ENCODE results near the genes PGAP3 and ERBB2.

GRCh38 chr17:38743530-38744197, 4.5 kb downstream of the PCGF2 start:
- PRO-cap, result no peak

DNA sequence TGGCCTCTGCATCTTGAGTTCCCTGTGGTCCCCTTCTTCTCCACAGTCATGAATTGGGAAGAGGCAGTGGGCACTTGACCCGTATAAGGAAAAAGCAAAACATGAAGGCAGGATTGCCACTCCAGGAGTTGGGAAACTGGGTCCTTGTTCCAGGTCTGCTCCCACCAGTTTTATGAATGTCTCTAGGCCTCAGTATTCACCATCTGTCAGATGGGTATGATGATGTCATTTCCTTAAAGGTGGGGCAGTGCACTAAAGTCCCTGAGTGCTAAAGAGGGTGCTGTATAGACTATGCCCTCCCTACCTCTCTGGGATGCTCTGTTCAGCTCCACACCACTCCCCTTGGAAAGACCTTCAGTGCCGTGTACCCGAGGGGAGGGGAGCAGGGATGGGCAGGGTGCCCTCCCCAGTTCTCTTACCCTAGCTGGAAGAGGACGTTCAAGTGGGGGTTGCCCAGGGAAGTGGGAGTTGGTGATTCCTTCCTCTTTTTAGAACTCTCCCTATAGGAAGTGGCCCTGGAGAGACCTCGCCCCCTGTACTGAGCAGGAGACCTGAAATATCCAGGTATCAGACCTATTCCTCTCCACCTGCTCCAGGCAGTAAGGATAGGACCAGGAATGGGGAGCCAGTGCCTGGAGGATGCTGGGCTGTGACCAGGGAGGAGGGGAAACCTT, 2.2 kb downstream of the LASP1 start:
- PRO-cap, result no peak

GRCh38 chr17:39057697-39058145, 90.5 kb upstream of the FBXO47 start:
- PRO-cap, result no peak

DNA sequence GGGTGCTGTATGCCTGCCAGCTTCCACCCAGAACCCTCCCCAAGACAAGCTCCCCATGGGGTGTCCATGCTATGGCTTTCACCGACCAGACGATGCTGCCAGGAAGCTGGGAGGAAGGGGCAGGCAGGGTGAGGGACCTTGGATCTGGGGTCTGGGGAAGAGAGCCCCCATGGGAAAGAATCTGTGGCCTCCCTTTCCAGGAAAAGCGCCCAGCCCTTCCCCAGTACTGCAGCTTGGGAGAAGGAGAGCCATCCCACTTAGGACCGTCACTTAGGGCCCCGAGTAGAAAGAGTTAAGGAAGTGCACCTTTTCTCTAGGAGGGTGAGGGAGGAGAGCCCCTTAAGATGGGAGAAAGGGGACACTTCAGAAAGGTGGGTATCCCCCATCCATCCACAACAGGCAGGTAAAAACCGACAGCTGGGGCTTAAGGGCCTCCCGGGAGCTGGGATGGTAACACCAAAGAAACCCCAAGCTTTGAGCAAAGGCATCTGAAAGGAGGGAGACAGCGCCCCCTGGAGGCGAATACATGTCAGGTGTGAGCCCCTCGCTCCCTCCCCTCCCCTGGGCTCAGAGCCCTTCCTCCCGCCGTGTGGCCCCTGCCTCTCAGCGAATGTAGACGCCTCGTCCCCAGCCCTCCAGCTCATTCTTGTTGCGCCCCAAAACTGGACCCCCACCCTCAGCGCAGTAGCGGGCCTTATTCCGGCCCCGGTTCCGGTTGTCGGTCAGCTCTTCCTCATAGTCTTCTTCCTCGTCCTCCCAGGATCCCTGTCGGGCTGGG, 8.8 kb upstream of the ARL5C start:
- PRO-cap, result no peak

DNA sequence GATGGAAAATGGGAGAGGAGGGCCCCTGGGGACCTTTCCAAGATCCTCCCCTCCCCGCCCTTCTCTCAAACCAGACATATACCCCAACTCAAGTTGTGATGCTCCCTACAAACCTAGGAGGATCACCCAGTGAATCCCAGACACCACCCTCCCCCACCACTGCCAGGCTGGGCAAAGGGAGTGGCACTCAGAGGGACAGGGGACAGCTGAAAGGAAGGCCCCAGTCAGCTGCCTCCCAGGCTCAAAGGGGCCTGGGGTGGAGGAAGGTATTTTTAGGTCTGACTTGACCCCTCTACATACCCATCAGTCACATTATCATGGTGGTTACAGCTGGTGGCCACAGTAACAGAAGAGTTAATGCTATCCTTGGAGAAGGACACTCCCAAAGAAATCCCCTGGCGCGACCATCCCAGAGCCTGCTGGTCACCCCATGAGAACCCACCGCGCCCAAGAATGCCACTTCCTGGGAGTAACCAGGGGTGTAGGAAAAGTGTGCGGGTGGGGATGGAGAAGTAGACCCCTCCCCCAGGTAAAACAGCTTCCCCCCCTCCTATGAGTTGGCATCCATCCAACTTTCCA, 1.2 kb downstream of the CACNB1 start:
- PRO-cap, result no peak

DNA sequence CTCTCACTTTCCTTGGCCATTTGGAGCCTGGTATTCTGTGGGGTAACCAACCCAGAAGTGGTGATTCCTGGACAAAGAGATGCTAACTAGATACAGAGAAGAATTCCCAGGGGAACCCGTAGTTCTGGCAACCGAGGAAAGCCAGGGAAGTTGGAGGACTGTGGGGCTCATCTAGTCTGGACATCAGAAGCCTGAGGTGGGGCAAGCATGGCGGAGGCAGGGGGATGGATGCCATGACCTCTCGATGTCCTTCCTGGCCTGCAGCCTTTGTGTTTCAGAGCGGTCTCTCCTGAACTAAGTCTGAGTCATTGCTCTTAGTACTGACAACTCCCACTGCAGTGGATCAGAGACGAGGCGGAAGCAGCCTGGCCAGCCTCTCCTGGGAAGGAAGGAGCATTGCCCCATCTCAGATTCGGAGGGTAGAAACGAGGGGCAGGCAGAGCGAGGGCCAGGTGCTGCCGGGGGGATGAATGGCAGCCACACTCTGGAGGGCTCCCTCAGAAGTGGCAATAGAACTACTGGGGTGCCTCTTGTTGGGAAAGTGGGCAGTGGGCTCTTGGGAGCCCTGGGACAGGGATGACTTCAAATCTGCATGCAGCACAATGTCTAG, 3.5 kb upstream of the STAC2 start:
- PRO-cap, result no peak

GRCh38 chr17:39404097-39404944, 2.9 kb upstream of the FBXL20 start:
- PRO-cap, result no peak

GRCh38 chr17:39535164-39536176, 72.2 kb downstream of the NEUROD2 start:
- PRO-cap, result no peak

GRCh38 chr17:39631273-39631791, 4.6 kb downstream of the PPP1R1B start:
- PRO-cap, result no peak

DNA sequence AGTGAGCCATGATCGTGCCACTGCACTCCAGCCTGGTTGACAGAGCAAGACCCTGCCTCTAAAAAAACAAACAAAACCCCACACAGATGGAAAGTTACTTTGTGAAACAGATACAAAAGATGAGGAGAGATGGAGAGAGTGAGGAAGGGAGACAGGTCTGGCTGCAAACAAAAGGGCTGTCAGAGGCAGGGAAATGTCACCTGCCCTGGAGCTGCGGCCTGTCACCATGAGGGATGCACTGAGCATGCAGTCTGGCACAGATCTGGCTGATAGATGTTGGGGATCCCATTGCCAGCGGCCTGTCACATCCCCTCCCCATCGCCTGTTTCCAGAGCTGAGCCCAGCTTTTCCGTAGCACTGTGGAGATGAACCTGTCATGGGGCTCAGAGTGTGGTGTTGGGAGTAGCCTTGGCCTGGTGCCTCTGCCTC, 13.8 kb downstream of the STARD3 start:
- PRO-cap, result no peak

DNA sequence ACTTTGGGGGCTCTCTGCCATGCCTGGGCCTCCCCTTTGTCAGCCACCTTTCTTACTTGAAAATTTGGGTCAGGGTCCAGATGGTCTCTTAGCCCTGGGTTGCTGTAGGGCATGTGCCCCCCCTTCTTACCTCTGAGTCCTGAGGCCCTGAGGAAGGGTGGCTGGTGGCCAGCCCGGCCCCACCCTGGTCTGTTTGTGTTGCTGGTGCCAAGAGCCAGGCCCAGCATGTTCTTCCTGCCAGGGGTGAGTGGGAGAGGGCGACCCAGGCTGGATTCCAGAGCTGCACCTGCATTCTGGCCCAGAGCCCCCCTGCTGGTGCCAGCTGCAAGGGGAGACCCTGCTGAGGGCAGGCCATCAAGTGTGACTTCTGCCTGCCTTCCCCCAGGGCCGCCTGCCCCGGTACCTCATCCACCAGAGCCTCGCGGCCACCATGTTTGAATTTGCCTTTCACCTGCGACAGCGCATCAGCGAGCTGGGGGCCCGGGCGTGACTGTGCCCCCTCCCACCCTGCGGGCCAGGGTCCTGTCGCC, 2.7 kb upstream of the TCAP start:
- PRO-cap, result no peak

DNA sequence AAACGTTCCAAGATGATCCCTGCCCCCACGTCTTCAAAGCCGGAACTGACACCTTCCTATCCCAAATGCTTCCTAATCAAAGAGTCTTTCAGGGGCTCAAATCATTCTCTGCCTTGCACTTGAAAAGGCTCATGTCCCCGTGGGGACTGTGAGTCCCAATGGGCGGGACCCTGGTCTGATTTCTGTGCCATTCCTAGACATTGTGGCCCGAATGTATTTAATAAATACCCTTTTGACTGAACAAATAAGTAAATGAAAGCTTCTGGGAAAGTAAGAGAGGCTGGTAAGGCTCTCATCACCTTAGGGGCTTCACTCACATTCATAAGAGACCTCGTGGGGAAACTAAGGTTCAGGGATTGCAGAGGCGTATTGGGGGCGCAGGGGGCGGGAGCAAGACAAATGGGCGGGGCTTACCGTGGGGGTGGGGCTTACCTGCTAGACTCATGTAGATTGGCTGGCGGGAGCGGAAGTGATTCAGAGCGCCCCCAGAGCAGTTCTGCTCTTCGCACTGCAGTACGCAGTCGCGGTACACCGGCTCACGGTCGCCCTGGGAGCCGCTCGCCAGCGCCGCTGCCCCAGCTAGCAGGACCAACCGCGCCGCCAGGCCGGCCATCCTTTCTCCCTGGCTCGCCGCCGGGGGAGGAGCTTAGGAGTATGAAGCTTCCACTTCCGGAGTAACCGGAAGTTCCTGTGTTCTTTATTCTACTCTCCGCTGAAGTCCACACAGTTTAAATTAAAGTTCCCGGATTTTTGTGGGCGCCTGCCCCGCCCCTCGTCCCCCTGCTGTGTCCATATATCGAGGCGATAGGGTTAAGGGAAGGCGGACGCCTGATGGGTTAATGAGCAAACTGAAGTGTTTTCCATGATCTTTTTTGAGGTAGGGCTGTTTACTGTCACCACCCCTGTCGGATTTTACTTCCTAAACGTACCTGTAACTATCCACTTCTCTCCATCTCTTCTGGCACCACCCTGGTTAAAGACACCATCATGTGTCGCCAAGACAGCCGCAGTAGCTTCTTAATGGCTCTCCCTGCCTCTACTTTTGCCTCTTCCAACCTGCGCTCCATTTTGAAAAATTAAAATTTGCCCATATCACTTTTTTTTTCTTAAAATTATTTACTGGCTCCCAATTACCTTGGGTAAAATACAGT, at the start of gene PGAP3:
PGAP3 (minus strand) TSS at position 656 of the 1,151 bp plus-strand sequence.
- PRO-cap, result unidirectional peak, plus-strand start at position 538 of the sequence; bidirectional peak, plus-strand start at position 700 of the sequence, minus-strand start at position 624 of the sequence

- PRO-cap, result bidirectional peak, plus-strand start at chr17:39700071, minus-strand start at chr17:39699913
Measured at GRCh38 chr17:39699521-39700351, at the start of gene ERBB2. Gene ERBB2 (plus strand): TSS chr17:39700064.

DNA sequence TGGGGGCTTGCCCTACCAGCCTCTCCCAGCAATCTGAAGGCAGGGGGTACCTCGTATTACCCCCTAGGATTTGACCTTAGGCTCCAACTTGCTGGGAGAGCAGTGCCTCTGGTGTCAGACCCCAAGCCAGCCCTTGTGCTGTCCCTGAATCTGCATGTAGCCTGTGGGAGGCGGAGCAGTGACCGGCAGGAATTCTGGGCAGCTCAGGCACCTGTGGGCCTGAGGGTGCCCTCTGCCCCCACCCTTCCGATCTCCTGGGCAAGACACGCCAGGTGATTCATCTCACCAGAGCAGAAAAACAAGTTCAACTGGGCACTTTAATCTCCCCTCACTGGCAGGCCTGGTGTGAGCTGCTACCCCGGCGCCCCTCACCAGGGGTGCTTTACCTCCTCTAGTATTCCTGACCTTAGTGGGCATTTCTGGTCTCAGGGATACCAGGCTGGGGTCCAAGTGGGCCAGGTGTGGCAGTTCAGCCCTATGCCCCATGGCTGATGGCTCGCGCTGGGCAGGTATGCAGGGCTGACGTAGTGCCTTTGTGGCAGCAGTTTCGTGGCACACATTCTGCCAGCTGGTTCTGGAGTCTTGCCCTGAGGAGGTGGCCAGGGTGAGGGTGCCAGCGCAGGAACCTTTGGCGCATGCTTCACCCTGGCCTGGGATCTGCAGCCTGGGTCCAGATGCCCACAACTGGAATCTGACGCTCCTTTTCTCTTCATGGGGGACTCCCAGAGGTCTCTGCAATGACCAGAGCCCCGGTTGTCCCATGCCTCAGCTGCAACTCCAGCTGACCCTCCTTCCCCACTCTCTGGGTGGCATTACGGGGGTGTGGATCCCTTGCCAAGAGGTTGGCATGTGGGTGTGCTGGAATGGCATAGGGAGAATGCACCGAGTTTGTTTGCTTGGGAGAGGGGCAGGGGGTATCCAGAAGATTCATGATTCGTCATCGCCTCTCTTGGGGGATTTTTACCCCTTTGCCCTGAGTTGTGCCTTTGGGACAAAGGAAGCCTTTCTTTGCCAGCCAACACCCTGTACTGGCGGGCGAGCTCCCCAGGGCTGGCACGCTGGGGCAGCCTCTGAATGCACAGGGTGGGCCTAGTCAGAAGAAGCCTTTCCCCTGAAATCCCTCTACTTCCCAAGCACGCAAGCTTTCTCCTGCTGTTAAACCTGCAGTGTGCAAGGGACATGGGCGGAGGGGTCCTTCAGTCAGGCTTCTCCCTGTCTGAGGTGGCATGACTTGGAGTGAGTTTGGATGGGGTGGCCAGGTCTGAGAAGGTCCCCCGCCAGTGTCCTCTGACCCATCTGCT, 6.3 kb downstream of the ERBB2 start:
- PRO-cap, result no peak

DNA sequence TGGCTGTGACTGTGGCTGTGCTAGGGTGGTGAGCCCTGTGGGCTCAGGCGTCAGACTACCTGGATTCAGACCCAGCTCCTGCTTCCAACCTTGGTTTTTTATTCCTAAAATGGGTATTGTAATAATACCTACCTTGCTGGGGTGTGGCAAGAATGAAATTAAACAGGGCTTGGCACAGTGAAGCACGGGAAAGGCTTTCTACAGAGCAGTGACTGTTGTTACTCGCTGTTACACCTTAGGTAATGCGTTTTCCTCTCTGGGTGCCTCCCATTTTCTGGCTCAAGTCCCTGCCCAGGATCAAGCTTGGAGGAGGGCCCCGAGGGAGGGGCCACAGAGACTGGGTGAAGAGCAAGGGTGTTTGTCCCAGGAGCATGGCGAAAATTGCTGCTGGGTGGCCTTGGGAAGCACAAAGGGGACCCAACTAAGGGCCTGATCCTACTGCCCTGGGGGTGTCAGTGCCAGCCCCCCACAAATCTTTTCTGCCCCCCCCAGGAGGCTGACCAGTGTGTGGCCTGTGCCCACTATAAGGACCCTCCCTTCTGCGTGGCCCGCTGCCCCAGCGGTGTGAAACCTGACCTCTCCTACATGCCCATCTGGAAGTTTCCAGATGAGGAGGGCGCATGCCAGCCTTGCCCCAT, 13.4 kb downstream of the MIEN1 start:
- PRO-cap, result no peak

DNA sequence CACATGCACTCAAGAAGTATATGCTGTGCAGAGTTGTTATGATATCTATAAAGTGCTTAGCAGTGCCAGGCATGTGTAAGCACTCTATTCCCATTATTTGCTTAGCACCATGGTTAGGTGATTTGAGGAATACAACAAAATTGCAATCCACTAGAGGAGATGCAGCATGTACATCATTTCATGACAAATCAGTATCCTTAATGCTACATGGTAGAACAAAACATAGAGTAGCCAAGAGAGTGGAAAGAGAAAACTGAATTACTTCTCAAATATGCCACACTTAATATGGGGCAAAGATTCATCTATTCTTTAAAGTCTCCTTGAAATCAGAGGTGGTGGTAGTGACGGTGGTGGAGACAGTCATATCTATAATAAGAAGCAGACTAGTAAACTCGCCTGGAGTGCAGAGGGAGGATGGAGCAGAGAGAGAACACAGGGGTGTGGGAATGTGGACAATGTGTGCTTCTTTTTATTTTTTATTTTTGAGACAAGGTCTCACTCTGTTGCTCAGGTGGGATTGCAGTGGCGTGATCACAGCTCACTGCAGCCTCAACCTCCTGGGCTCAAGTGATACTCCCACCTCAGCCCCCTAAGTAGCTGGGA, 33.6 kb downstream of the GRB7 start:
- PRO-cap, result no peak

DNA sequence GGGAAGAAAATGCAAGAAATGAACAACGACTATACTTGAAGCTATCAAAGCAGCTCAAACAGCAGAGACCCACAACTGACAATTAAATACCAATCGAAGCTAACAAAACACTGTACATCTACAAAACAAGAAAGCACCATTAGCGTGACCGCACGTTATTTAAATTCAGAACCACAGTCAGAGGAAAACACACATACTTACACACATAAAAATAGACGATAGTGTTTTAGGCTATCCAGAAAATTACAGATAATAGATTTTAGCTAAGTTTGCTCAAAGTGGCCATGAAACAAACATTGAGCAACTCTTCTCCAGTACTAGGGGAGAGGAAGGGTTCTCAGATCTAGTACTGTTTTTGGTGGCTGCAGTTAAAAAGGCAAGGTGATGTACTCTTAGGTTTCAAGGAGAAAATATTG, 55.2 kb downstream of the GRB7 start:
- PRO-cap, result no peak

GRCh38 chr17:39904535-39905162, 13.8 kb downstream of the GSDMB start:
- PRO-cap, result no peak

DNA sequence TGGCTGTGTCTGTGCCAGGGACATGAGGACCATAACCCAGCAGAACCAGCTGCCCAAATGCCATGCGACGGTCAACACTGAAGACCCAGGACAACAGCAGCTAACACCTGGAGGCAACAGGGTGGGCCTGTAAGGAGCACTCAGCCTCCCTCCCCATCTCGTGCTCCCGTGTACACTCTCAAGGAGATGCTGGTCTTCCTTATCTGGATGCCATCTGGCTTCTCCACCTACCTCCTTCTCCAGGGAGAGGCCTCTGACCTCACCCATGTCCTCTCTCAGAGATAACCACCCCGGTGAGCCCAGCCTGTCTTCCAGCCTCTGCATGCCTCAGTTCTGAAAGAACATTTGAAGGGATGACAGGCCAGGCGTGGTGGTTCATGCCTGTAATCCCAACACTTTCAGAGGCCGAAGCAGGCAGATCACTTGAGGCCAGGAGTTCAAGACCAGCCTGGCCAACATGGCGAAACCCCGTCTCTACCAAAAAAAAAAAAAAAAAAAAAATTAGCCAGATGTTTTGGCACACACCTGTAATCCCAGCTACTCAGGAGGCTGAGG, 878 bp upstream of the GSDMB start:
- PRO-cap, result no peak

DNA sequence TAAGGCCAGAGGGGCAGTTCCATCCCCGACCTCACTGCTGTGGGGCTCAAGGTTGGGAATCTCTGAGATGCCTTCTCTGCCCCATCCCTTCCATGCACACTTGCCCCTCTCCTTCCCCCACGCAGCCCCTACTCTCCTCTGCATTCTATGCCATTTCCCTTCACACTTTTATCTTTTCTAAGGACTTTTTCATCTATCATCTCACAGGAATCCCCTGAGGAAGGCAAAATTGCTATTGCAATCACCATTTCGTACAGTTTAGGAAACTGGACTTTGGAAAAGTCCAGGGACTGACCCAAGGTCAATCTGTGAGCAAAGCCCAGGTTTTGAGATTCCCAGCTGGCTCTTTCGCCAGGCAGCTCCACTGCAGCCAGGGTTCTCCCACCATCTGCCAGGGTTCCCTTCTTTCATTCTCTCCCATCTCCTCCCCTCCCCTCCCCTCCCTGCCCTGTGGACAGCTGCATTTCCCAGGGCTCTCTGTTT, 12.1 kb upstream of the GSDMA start:
- PRO-cap, result no peak

Data from penis (tissue), 1 donor.